HTERT-HM (cell line): ENCODE data around the genes TMEM203 and ZMYND19.

GRCh38 chr9:136790572-136791174, 471 bp upstream of the TMEM141 start:
- RRBS: 2% methylated on average over 12 of the region's 39 CpGs

DNA sequence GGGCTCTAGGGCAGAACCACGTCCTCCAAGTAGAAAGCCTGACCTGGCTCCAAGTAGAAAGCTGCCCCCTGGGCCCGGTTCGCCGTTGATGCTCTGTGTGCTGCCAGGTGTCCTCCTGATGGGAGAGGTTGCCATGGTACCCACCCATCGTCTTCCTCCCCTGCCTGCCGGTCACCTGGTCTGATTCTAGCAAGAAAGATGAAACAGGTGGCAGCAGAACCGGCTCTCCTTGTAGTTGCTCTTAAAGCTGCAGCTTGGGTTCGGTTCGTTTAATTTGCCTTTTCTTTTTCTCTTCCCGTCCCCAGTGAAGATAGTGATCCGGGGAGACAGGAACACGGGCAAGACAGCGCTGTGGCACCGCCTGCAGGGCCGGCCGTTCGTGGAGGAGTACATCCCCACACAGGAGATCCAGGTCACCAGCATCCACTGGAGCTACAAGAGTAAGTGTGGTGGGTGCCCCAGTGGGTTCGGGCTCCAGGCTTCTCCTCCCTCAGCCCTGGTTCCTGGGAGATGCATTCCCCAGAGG, 15.5 kb downstream of the RABL6 start:
- RRBS: 84% methylated on average over 3 of the region's 18 CpGs

DNA sequence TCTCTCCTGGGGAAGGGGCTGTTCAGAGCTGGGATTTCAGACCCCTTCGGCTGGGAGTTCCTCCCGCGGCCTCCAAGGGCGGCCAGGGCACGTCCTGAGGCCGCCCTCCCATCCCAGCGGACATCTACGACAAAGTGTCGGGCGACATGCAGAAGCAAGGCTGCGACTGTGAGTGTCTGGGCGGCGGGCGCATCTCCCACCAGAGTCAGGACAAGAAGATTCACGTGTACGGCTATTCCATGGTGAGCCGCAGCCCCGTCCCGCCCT, 620 bp downstream of the PHPT1 start:
- RRBS: no CpG with 5 or more reads among the region's 19 CpGs

DNA sequence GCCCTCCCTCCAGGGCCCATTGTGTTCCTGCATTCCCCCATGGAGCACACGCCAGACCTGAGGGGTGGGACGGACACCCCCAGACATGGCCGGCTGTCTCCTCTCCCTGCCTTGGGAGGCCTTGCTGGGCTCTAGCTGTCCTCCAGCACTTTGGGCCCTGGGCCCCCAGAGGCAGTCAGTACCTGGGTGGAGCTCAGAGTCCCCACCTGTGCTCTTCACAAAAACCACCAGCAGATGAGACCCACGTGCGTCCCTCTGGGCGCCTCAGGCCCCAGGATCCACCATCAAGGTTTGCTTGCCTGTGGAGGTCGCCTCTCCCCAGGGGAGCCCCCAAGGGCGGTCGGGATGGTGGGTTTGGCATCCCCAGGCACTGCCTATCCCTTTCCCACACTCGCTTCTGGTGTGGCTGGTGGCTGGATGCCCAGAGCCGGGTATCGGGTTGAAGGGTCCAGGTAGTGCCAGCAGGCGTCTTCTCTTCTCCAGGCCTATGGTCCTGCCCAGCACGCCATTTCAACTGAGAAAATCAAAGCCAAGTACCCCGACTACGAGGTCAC, 1.1 kb downstream of the PHPT1 start:
- RRBS: no CpG with 5 or more reads among the region's 16 CpGs

DNA sequence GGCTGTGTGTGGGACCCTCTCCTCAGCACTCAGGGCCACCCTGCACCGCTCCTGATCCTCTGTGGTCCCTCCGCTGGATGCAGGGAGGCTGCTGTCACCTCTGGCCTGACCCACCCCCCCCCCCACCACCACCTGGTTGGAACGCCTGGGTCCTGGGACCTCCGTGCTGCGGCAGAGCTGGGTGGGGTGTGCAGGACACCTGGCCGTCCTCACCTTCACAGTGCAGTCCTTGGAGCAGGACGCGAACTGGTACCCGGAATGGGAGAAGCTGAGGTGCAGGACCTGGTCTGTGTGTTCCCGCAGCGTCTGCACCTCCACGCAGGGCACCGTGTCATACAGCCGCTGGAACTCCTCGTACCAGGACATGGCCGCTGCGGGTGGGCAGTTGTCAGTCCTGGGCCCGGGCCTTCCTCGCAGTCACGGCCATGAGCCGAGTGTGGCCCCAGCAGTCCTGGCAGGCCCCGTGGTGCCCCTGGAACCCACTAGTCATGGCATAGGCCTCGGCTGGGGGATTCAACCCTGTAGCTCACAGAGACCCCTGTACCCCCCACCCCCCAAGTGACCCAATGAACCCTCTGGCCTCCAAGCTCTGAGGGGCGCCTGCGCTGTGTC, 1.3 kb downstream of the FBXW5 start:
- RRBS: no CpG with 5 or more reads among the region's 25 CpGs

- RRBS: no CpG with 5 or more reads among the region's 28 CpGs
These were observed 7.4 kb upstream of the DPP7 start for GRCh38 chr9:137121836-137122518.

DNA sequence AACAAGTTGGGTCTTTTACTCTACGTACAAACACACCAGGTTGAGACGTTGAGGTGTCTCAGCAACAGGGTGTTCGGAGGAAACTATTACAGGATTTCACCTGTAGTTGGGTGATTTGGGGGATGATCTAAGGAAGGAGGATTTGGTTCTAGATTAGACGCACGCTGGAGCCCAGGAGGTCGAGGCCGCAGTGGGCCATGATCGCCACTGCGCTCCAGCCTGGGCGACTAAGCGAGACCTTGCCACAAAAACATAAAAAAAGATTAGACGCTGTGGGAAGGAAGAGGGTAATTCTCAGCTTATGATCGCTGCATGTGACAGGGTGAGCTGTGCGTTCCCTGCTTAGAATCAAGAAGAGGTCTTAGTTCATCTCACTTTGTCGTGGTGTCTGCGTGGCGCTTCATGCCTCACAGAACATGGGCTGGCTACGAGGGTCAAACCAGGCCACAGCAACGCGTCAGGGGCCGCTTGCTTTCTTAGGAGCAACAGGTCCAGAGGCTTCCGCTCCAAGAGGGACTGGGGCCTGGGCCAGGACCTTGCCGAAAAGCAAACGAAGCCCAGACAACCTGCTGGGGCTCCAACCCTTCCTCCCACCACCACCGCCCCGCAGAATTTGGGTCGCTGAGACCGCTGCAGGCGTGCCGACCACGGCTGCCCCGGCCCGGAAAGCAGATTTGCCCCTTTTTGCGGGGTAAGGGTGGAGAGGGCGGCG, 10.1 kb upstream of the GRIN1 start:
- RRBS: no CpG with 5 or more reads among the region's 36 CpGs

DNA sequence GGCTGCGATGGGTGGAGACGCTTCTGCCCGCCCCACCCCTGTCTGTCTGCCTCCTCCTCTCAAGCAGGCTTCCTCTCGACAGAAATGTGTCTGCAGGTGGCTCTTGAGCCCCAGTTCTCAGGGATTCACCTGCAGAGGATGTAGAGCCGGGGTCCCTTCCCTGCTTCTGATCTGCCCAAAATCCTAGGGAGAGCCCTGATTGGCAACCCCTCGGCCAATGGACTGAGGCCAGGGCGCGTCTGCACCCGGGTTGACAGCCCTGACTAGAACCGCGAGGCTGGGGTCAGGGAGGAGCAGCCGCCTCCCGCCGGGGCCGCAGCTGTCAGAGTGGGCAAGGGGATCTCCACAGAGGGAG, 2.5 kb upstream of the GRIN1 start:
- RRBS: 5% methylated on average over 7 of the region's 15 CpGs

DNA sequence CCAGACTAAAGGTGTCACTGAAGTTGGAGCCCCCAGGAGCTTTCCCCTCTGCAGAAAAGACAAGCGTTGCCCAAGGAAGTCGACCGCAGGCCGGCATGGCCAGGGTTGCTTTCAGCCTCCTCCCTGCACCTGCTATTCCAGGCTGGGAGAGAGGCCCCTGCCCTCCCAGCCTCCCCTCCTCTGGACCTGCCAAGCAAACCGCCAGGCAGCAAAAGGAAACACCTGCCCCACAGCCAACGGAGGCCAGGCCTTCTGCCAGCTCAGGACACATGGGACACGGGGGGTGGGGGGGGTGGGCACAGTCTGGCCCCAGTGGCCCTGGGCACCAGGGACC, 918 bp upstream of the TMEM210 start:
- RRBS: no CpG with 5 or more reads among the region's 7 CpGs

DNA sequence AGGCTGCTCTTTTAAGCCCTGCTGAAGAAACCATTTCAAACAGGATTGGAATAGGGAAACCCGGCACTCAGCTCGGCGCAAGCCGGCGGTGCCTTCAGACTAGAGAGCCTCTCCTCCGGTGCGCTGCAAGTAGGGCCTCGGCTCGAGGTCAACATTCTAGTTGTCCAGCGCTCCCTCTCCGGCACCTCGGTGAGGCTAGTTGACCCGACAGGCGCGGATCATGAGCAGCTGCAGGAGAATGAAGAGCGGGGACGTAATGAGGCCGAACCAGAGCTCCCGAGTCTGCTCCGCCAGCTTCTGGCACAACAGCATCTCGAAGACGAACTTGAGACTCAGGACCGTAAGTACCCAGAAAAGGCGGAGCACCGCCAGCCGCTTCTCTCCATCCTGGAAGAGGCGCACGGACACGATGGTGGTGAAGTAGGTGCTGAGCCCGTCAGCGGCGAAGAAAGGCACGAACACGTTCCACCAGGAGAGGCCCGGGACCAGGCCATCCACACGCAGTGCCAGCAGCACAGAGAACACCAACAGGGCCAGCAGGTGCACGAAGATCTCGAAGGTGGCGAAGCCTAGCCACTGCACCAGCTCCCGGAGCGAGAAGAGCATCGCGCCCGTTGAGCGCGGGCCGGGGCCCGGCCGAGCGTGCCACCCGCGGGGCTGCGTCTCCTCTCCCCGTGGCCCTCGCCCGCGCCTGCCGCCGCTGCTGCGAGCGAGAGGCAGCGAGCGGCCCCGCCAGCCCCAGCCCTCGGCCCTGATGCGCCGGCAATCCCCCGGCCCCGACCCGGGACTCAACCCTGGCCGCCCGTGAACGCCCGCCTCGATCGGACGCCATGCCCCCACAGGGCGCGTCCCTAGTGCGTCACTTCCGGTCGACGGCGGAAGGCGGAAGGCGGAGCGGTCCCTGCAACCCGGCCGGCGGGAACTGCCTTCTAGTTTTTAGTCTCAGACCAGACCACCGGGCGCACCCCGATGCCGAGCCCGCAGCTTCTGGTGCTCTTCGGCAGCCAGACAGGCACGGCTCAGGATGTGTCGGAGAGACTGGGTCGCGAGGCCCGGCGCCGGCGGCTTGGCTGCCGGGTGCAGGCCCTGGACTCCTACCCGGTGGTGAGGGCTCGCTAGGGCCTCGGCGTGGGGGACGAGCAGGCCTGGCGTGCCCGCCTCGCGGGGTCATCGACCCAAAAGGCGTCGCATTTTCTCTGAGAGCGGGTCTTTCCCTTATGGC, at the start of gene TMEM203:
TMEM203 (minus strand) TSS at position 840 of the 1,222 bp plus-strand sequence.
- RRBS: 3% methylated on average over 45 of the region's 118 CpGs

DNA sequence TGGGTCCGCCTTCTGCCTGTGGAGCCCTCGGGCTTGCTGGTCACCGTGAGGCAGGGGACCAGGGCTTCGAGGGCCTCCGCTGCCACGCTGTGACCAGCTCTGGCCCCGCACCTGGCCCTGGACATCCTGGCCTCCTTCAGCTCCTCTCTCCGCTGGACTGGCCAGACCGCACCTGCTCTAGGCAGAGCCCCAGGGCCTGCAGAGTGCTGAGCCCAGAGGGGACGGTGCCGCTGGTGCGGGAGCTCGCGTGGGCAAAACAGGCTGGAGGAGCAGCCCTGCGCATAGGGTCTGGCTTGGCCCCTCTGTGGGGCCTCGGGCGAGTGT, 828 bp upstream of the RNF208 start:
- RRBS: 7% methylated on average over 1 of the region's 17 CpGs

DNA sequence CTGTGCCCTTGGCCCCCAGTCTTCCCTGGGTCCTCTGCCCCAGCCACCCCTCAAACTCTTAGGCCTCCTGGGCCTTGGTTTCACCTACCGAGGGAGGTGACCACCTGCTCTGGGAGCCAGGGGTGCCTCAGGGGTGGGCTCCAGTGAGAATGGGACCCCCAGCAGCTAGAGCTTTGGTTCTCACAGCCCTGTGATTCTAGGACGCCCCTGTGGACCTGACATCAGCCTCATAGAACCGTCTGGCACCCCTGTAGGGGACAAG, 3.5 kb upstream of the TUBB4B start:
- RRBS: no CpG with 5 or more reads among the region's 3 CpGs

DNA sequence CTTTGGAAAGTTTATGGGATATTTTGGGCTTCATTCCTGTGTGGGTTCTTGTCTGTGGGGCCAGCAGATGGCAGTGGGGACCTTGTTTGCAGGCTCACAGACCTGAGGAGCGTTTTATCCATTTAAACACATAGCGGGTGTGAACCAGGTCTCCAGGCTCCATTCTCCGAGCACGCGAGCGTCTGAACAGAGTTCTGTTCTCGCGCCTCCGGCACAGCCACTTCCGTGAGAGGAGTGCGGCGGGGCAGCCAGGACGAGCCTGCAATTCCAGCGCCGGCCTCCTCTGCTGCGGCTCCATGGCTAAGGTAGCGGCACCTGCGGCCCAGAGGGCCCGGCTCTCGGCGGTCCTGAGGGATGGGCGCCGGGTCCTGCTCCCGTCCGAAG, 7.4 kb downstream of the NRARP start:
- RRBS: 23% methylated on average over 11 of the region's 25 CpGs

GRCh38 chr9:137406802-137407575, 16.0 kb downstream of the EXD3 start:
- RRBS: 5% methylated on average over 25 of the region's 65 CpGs

DNA sequence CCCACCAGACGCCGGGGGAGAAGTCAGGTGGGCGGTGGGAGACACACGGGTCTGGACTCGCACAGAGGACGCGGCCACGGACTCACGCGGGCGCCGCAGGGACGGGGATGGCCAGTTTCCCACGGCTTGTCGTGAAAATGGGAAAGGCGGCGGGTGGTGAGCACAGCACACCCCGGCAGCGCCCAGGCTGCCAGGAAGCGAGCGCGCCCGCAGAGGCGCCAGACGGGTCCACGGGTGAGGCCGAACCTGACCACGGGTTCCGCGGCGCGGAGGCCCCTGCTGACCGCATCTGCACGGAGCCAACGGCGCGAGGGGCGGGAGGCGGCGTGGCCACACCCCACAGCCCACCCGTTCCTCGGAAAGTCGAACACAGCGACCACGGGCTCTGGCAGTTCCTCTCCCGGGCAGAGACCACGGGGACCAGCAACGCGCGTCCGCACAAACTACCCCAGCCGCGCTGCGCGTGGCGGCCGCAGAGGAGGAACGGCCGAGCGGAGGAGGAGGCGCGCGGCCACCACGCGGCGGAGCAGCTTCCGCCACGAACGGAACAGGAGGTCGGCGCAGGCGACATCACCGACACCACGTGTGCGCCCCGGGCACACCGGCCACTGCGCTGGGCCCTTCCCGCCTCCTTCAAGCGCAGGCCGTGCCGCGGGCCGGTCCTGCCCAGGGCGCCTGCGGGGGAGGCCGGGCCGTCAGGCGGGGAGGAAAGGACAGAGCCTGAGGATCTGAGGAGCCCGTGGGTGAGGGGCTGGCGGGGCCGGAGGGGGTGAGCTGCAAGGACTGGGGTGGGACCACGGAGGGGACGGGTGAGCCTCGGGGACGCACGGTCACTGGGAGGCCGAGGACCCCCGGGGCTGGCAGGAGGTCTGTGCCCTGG, 5.6 kb downstream of the EXD3 start:
- RRBS: 17% methylated on average over 20 of the region's 99 CpGs

DNA sequence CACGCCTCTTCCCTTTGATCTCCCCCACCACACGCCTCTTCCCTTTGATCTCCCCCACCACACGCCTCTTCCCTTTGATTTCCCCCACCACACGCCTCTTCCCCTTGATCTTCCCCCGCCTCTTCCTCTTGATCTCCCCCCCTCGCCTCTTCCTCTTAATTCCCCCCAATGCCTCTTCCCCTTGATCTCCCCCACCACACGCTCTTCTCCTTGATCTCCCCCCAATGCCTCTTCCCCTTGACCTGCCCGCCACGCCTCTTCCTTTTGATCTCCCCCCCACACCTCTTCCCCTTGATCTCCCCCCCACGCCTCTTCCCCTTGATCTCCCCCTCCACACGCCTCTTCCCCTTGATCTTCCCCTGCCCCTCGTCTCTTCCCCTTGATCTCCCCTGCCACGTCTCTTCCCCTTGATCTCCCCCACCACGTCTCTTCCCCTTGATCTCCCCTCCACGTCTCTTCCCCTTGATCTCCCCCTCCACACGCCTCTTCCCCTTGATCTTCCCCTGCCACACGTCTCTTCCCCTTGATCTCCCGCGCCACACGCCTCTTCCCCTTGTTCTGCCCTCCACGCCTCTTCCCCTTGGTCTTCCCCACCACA, 8.4 kb downstream of the NSMF start:
- RRBS: no CpG with 5 or more reads among the region's 21 CpGs

GRCh38 chr9:137453766-137454125, 5.4 kb downstream of the NSMF start:
- RRBS: no CpG with 5 or more reads among the region's 21 CpGs

DNA sequence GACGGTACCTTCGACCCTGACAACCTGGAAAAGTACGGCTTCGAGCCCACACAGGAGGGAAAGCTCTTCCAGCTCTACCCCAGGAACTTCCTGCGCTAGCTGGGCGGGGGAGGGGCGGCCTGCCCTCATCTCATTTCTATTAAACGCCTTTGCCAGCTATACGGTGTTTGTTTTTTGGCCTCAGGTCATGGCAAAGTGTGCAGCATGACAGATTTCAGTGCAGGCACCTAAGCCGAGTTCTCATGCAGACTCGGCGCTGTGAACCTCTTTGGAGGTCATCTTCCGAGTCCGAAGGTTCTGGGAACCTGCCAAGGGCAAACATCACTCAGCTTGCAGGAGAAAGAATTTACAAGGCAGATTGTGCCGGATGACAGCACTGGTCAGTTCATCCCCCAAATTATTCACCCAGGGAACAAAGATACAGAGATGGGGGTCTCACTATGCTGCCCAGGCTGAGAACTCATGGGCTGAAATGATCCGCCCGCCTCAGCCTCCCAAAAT, 768 bp downstream of the MRPL41 start:
- RRBS: no CpG with 5 or more reads among the region's 17 CpGs

GRCh38 chr9:137589975-137590910, at the start of gene ZMYND19:
Gene ZMYND19 (minus strand): TSS chr9:137590512.
- RRBS: 1% methylated on average over 77 of the region's 151 CpGs

GRCh38 chr9:137606275-137606889, 896 bp downstream of the ARRDC1 start:
- RRBS: 2% methylated on average over 9 of the region's 27 CpGs